ENCODE measurements around a stretch of chr1.

- RRBS: no CpG with 5 or more reads among the region's 5 CpGs
Measured at GRCh38 chr1:221937611-221937996, 195.7 kb upstream of the DUSP10 start.

GRCh38 chr1:222026285-222026782, 284.4 kb upstream of the DUSP10 start:
- RRBS: no CpG with 5 or more reads among the region's 8 CpGs

GRCh38 chr1:222521238-222521640, 26.7 kb downstream of the HHIPL2 start:
- RRBS: no CpG with 5 or more reads among the region's 4 CpGs

DNA sequence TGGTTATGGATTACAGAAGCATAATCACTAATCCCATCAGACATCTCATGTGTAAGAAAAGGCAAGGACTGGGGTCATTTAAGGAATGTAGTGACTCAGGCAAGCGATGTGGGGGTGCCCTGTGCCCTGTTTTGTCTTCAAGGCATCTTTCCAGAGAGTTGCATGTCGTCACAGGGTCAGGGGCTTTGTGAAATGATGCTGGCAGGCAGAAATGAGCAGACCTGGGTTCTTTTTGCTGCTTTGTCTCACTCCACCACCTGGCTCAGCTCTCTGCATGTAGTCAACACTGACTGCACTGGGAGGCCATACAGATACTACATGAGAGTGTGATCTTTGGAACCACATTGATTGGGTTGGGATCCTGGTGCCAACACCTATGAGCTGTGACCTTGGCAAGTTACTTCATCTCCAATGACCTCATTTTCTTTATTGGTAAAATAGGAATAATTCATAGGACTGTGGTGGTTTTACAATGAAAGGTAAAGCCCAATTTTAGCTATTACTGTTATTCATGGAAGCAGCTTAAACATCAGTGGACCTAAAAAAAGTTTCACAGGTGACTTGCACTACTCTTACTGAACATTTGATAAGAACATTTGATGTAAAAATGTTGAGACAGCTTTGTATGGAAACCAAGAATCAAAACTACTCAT, 8.3 kb upstream of the HHIPL2 start:
- RRBS: no CpG with 5 or more reads among the region's 2 CpGs

DNA sequence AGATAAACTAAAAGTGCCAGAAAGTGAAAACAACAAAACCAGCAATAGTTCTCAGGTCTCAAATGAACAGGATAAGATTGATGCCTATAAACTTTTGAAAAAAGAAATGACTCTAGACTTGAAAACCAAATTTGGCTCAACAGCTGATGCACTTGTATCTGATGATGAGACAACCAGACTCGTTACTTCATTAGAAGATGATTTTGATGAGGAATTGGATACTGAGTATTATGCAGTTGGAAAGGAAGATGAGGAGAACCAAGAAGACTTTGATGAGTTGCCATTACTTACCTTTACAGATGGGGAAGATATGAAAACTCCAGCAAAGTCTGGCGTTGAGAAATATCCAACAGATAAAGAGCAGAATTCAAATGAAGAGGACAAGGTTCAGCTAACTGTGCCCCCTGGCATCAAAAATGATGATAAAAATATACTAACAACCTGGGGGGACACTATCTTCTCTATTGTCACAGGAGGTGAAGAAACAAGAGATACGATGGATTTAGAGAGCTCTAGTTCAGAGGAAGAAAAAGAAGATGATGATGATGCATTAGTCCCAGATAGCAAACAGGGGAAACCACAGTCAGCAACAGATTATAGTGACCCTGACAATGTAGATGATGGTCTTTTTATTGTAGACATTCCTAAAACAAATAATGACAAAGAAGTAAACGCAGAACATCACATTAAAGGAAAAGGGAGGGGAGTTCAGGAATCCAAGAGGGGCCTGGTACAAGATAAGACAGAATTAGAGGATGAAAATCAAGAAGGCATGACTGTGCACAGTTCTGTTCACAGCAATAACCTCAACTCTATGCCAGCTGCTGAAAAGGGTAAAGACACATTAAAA, 10.3 kb downstream of the MIA3 start:
- RRBS: no CpG with 5 or more reads among the region's 4 CpGs

DNA sequence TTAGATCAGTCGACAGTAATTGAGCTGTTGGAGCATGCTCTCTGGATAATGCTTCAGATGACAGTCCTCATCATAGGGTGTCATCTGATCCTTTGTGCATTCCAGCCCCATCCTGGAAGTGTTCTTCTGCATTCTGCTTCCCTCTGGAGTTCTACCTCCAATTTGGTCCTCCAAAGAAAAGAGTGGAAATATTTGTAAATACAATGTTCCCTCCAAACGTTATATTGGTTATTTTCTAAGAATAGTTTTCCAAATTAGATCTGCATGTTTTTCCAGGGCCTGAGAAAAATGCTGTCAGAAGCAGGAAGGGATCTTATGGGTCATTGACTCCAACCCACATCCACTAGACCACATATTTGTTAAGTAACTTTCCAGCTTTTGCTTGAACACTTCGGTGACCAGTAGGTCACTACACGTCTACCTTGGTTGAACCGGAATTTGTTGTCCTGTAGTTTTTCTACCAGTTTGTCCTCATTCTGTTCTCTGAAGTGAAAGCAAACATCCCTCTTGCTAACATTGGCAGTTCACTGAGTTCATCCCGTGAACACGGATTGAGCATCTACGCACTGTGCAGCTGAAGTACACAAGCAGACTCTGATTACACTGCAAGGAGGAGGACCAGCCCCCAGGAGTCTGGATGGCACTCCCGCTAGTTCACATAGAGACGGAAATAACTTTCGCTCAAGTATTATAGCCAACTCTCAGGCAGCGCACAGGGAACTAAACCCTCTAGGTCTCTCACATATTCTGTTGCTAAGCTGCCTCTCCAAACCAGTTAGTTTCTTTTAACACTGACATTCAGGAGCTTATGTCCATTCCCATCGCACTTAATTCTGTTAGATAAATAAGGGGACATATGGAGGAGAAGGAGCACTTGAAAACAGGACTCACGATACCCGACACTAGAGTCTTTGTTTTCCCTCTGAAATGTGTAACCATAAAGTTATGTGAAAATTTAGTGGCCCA, 135.8 kb downstream of the TLR5 start:
- RRBS: no CpG with 5 or more reads among the region's 15 CpGs

DNA sequence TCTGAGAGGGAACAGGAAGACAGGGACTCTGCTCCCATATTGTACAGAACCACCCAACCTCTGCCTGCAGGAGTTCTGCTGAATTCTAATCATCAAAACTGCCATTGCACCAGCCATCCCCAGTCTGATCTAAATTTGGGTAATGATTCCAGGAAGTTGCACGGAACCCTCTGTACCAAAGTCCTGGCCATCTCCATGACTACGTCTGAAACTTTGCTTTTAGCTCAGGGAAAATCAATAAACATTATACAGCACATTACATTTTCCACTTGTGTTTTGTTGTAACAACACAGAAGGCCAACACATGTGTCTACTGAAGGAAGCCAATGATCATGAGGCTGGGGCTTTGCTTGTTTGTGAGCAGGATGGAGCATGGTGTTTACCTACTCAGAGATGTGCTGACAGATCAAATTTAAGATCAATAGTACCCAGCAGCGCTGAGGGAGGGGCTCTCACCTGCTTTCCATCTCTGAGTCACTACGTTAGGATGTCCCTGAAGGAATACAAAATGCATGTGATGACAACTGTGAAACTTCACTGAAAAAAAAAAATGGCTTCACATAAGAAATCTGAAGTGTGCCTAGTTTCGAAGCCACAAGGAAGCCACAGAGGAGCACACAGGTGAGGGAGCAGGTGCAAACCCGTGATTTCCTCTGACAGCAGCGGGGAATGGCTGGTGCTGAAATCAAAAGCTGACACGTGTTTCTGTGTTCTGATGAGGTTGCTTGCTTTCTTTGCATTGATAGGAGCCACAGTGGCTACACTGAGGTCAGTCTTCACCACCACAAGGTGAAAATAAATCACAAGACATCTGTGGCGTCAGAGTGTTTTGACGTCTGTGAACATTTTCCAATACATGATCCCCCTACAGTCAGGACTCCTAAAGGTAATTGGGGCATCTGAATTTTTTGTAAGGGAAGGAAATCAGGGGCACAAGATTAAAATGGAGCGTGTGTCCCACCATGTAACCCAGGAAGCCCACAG, 105.6 kb upstream of the TLR5 start:
- RRBS: no CpG with 5 or more reads among the region's 11 CpGs

DNA sequence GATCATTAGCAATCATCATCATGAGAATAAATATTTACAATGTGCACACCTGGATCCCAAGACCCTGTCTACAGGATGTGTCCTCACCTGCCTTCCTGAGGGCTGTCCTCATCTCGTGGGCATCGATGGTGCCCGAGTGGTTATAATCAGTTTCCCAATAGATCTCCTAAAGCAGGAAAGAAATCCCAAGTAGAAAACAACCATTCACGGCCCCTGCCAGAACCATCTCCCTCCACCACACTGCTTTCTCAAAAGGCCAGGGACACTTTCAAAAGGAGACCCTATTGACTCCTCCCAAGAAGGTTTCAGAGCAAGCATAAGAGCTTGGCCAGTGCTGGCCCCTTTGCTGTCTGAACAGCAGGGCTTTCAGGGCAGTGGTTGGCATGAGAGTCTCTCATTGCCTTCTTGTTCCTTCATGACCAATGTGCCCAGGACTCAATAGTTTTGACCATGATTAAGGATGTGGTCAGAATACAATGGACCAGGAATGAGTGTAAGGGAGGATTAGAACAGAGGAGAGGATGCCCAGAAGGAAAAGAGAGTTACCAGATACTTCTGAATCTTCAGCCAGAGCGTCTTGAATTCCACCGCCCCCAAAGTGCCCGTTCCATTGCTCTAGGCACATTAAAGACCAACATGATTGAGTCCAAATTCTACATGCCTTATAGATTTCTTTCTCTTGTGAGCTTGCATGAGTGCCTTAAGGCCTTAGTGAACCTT, 120.7 kb downstream of the CAPN8 start:
- RRBS: no CpG with 5 or more reads among the region's 7 CpGs

- RRBS: no CpG with 5 or more reads among the region's 1 CpG
Measured at GRCh38 chr1:223639360-223639565, 26.2 kb downstream of the CAPN8 start.

GRCh38 chr1:223714661-223715934, 2.8 kb downstream of the CAPN2 start:
- RRBS: no CpG with 5 or more reads among the region's 12 CpGs

DNA sequence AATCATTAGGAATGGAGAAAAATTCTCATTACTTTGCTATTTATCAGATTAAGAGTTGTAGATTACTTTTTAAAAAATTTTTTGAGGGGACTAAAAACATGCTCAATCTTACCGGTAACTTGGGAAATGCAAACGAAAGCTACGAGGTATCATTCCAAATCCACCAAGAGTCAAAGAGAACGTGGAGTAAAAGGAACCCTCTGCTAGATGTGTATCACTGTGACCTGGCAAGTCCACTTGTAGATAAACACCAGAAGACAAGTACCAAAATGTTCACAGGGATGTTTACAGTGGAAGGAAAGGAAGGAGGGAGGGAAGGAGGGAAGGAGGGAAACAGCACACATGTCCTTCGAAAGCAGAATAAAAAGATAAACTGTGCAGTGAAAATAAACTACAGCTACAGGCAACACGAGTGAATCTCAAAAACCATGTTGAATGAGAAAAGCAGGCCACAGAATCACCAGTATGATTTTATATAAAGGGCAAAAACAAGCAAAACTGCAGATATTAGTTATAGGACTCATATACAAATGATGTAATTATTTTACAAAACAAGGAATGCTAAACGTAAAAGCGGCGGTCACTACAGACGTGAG, 60.0 kb downstream of the TP53BP2 start:
- RRBS: no CpG with 5 or more reads among the region's 10 CpGs

- RRBS: no CpG with 5 or more reads among the region's 4 CpGs
Measured at GRCh38 chr1:223804067-223804606, 41.6 kb downstream of the TP53BP2 start.

- RRBS: 1% methylated on average over 37 of the region's 61 CpGs
Measured at GRCh38 chr1:223845202-223845795, 448 bp downstream of the TP53BP2 start.

DNA sequence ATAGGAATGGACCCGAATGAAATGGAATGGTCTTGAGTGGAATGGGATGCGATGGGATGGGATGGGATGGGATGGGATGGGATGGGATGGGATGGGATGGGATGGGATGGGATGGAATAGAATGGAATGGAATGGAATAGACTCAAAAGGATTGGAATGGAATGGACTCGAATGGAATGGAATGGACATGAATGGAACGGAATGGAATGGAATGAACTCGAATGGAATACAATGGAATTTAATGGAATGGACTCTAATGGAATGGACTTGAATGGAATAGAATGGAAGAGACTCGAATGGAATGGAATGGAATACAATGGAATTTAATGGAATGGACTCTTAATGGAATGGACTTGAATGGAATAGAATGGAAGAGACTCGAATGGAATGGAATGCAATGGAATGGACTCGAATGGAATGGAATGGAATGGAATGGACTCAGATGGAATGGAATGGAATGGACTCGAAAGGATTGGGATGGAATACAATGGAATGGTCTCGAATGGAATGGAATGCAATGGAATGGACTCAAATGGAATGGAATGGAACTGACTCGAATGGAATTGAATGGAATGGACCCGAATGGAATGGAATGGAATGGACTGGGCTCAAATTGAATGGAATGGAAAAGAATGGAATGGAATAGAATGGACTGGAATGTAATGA, 98.8 kb upstream of the FBXO28 start:
- RRBS: no CpG with 5 or more reads among the region's 12 CpGs

DNA sequence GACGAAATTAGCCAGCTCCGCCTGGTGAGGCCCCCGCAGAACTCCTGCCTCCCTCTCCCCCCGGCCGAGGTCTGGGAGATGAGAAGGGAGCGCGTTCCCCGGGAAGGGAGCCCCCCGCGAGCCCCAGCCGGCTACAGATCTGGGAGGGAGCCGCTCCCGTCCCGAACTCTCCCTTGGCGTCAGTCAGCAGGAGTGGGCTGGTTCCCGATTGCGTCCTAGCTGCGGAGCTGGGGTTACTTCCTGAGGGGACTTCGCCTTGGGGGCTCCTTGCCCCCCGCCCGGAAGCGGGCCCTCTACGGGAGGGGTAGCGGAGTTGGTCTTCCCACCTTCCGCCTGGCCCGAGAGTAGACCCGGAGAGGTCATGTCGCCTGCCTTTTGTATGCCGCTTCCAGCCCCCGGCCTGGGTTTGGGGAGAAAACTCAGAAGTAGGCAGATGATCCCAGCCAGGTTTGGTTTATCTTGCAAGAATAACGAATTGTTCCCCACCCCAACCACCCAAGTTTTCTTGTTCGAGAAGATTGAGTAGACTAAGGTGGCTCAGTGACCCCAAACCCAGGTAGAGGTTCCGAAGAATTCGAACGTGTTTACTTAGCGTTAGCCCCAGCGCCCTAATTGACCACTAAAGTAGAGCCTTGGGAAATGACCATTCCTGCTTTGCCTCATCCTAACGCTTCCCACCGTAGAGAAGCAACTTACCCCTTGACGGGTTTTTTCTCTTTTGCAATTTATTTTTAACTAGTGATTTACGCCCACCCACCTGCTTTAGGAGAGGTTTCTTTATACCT, 654 bp downstream of the FBXO28 start:
- RRBS: 2% methylated on average over 7 of the region's 41 CpGs

- RRBS: no CpG with 5 or more reads among the region's 2 CpGs
Measured at GRCh38 chr1:224186807-224187052, 3.7 kb downstream of the DEGS1 start.

DNA sequence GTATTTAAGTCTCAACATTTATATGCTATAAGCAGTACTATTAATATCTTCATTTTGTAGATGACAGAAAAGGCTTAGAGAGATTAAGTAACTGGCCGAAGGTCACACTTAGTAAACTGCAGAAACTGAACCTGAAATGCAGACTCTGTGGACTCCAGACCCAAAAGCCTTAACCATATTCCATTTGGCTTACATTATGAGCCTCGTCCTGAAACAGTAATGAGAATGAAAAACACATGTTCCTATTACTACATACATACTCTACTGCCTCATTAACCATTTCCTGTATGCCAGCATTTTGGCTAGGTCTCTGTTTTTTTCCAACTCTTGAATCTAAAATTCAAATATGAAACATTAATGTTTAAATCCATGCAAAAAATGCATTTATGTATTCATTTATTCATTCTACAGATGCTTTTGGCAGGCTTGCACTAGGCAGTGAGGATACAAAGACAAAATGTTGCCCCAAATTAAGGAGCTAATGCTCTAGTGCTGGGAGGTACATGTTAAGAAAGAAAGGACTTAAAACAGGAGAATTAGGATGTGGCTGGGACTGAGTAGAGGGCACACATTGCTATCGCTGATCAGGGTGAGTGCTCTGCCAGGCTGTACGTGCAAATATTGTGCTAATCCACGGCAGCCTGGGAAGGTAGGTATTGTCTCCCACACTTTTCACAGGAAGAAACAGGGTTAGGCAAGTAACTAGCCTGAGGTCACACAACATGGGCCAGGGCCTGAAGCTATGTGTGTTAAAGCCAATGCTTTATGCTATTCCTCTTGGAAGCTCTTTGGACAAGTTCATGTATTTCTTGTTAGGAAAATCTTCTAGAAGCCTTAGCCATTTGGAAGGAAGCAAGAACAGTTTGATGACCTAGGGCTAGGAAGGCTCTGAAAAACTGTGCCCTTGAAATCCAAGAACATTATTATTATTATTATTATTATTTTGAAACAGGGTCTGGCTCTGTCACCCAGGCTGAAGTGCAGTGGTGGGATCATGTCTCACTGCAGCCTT, 14.0 kb downstream of the DEGS1 start:
- RRBS: no CpG with 5 or more reads among the region's 5 CpGs

GRCh38 chr1:224256663-224257251, 73.2 kb downstream of the NVL start:
- RRBS: no CpG with 5 or more reads among the region's 3 CpGs

DNA sequence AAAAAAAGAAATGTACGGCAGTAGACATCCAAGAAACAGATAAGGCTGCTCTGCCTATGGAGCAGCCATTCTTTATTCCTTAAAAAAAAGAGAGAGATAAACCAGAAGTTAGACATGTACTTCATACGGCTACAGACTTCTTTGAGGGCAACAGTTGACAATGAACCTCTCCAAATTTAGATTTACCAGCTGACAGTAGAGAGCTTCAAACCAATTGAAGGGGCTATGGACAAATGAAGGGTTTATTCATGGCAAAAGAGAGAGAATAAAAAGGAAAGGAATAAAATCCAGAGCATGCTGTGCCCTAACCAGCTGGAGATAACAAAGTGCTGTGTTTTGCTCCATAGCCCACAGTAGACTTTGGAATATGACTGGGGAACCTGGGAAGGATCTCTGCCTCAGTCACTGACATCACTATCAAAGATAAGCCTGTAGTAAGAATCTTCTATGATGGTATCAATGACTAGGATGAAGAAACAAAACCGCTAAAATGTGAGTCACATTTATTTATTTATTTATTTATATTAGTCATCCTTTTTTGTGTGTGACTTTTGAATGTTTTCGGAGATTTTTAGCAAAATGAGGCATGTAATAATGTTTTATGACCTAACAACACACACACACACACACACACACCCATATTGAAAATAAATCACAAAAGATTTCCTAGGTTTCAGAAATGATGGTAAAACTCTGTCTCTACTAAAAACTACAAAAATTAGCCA, 56.4 kb downstream of the NVL start:
- RRBS: no CpG with 5 or more reads among the region's 4 CpGs

All from AG08470 (cell line).